ENCODE data around the gene ZSWIM6.

- PRO-cap, result no peak
CAGE:
- cytosol, long polyA minus RNA, result no peak
- cytosol, long polyA plus RNA, result no peak
- long polyA plus RNA, result no peak
- nucleus, long polyA minus RNA, result no peak
- nucleus, long polyA plus RNA, result no peak
These were observed 91.7 kb downstream of the SMIM15 start for GRCh38 chr5:61070450-61071010.

- PRO-cap, result bidirectional peak, plus-strand start at chr5:61323158, minus-strand start at chr5:61323127
CAGE:
- cytosol, long polyA minus RNA, result no peak
- cytosol, long polyA plus RNA, result no peak
- long polyA plus RNA, result no peak
- nucleus, long polyA minus RNA, result no peak
- nucleus, long polyA plus RNA, result no peak
These were observed 9.1 kb upstream of the ZSWIM6 start for GRCh38 chr5:61323037-61323302.

- PRO-cap, result no peak
CAGE:
- cytosol, long polyA minus RNA, result no peak
- cytosol, long polyA plus RNA, result no peak
- long polyA plus RNA, result no peak
- nucleus, long polyA minus RNA, result no peak
- nucleus, long polyA plus RNA, result no peak
These were observed 2.7 kb upstream of the ZSWIM6 start for GRCh38 chr5:61329321-61329741.

GRCh38 chr5:61330243-61330979 lies 1.6 kb upstream of the ZSWIM6 start:
- PRO-cap, result bidirectional peak, plus-strand start at chr5:61330711, minus-strand start at chr5:61330495; bidirectional peak, plus-strand start at chr5:61330741, minus-strand start at chr5:61330775
CAGE:
- cytosol, long polyA minus RNA, result no peak
- cytosol, long polyA plus RNA, result no peak
- long polyA plus RNA, result no peak
- nucleus, long polyA minus RNA, result start-site peak on the plus strand at chr5:61330570-61330628, 7 reads
- nucleus, long polyA plus RNA, result no peak

GRCh38 chr5:61330980-61331890 lies 823 bp upstream of the ZSWIM6 start:
- PRO-cap, result bidirectional peak, plus-strand start at chr5:61331045, minus-strand start at chr5:61331030; bidirectional peak, plus-strand start at chr5:61331293, minus-strand start at chr5:61331227; bidirectional peak, plus-strand start at chr5:61331371, minus-strand start at chr5:61331337; bidirectional peak, plus-strand start at chr5:61331543, minus-strand start at chr5:61331551; unidirectional peak, minus-strand start at chr5:61331642
CAGE:
- cytosol, long polyA minus RNA, result no peak
- cytosol, long polyA plus RNA, result no peak
- long polyA plus RNA, result no peak
- nucleus, long polyA minus RNA, result no peak
- nucleus, long polyA plus RNA, result no peak

DNA sequence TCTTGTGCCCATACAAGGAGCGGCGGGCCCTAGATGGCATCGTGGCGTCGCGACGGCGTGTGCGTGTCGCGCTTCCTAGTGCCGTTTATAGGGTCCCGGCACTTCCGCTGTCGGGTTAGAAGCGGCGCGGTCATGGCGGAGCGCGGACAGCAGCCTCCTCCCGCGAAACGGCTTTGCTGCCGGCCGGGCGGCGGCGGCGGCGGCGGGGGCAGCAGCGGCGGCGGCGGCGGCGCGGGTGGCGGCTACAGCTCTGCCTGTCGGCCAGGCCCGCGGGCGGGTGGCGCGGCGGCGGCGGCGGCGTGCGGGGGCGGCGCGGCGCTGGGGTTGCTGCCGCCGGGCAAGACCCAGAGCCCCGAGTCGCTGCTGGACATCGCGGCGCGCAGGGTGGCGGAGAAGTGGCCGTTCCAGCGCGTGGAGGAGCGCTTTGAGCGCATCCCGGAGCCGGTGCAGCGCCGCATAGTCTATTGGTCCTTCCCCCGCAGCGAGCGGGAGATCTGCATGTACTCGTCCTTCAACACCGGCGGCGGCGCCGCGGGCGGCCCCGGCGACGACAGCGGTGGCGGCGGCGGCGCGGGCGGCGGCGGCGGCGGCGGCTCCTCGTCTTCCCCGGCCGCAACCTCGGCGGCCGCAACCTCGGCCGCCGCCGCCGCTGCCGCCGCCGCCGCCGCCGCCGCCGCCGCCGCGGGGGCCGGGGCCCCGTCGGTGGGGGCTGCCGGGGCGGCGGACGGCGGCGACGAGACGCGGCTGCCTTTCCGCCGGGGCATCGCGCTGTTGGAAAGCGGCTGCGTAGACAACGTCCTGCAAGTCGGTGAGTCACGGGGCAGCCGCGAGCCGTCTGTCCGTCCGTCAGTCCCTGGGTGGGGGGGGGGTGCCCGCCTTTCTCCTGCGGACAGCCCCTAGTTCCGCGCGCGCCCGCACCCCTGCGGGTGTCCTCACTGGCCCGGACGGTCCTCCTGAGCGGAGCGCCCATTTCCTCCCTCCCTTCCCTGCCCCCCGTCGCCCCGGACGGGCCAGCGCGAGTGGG lies at the start of gene ZSWIM6:
ZSWIM6 (plus strand) TSS at position 118 of the 1,024 bp plus-strand sequence.
- PRO-cap, result bidirectional peak, plus-strand start at position 118 of the sequence, minus-strand start outside the sequence; bidirectional peak, plus-strand start at position 803 of the sequence, minus-strand start at position 770 of the sequence; bidirectional peak, plus-strand start at position 935 of the sequence, minus-strand start at position 937 of the sequence
CAGE:
- cytosol, long polyA minus RNA, result no peak
- cytosol, long polyA plus RNA, result start-site peak on the plus strand centred at position 216 of the sequence, 213 bp wide, 61 and 177 reads in 2 replicates
- long polyA plus RNA, result no peak
- nucleus, long polyA minus RNA, result start-site peak on the plus strand centred at position 112 of the sequence, 108 bp wide, 429 reads; start-site peak on the plus strand centred at position 748 of the sequence, 85 bp wide, 162 reads
- nucleus, long polyA plus RNA, result start-site peak on the plus strand centred at position 447 of the sequence, 669 bp wide, 691 and 71 reads in 2 replicates

DNA sequence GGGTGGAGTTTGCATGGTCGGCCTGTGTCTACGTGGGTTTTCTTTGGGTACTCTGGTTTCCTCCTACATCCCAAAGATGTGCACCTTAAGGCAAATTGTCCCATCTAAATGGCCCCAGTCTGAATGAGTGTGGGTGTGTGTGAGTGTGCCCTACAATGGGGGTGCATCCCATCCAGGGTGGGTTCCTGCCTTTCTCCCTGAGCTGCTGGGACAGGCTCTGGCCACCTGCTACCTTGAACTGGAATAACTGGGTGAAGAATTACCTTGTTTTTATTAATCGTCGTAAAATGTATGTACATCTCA lies 9.0 kb downstream of the ZSWIM6 start:
- PRO-cap, result no peak
CAGE:
- cytosol, long polyA minus RNA, result no peak
- cytosol, long polyA plus RNA, result no peak
- long polyA plus RNA, result no peak
- nucleus, long polyA minus RNA, result no peak
- nucleus, long polyA plus RNA, result no peak

DNA sequence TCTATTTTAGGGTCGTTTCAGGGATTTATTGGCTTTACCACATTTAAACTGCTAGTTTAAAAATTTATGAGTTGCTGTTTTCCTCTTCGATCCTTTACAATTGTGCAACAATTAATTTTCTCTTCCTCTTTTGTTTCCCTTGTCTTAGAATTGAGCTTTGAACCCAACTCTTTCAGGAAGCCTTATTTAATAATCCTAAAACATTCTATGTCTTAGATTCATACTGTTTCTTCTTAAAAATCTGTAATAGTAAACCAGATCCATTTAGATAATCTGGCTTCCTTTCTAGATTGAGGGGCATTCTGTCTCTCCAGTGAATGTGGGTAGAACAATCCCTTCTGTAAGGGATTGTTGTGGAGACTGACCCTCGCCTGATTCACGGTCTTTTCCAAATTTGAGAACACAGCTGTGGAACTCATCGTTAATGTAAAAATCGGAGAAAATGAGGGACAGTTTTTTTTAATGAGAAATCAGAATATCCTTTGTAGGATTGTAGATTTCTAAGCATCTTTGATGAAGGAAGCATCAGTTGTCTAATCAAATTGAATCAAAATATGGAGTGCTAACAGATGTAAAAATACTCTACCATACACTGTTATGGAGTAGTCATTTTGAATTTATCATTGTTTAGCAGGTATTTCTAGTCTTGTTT lies 16.6 kb downstream of the ZSWIM6 start:
- PRO-cap, result no peak
CAGE:
- cytosol, long polyA minus RNA, result no peak
- cytosol, long polyA plus RNA, result no peak
- long polyA plus RNA, result no peak
- nucleus, long polyA minus RNA, result no peak
- nucleus, long polyA plus RNA, result no peak

GRCh38 chr5:61360238-61360457 lies 28.1 kb downstream of the ZSWIM6 start:
- PRO-cap, result no peak
CAGE:
- cytosol, long polyA minus RNA, result no peak
- cytosol, long polyA plus RNA, result no peak
- long polyA plus RNA, result no peak
- nucleus, long polyA minus RNA, result no peak
- nucleus, long polyA plus RNA, result no peak

GRCh38 chr5:61408487-61409250 lies 76.6 kb downstream of the ZSWIM6 start:
- PRO-cap, result no peak
CAGE:
- cytosol, long polyA minus RNA, result no peak
- cytosol, long polyA plus RNA, result no peak
- long polyA plus RNA, result no peak
- nucleus, long polyA minus RNA, result no peak
- nucleus, long polyA plus RNA, result no peak

DNA sequence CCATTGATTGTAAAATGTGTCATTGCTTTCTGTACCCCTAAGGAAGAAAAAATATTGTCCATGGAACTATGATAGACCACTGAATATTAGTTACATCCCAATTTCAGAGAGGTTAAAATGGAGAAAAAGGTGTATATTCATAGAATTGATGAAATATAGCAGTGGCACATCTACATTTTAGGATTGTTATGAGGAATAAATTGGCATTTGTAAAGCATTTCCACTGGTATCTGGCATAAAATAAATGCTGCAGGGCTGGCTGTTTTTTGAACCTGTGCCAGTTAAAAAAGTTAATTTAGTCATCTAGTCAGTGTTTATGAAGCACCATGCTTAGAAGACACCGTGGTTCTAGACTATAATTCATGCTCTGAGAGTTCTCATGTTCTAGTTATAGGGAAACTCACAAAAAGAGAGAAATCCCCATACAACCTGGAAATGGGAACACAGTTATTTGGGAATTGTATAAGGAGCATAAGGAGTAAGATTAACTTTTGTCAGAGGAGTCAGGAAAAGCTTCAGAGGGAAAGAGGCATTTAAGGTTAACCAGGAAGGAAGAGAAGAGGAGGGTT lies 93.2 kb downstream of the ZSWIM6 start:
- PRO-cap, result no peak
CAGE:
- cytosol, long polyA minus RNA, result no peak
- cytosol, long polyA plus RNA, result no peak
- long polyA plus RNA, result no peak
- nucleus, long polyA minus RNA, result no peak
- nucleus, long polyA plus RNA, result no peak

GRCh38 chr5:61496204-61496666 lies 164.2 kb downstream of the ZSWIM6 start:
- PRO-cap, result no peak
CAGE:
- cytosol, long polyA minus RNA, result no peak
- cytosol, long polyA plus RNA, result no peak
- long polyA plus RNA, result no peak
- nucleus, long polyA minus RNA, result no peak
- nucleus, long polyA plus RNA, result no peak

DNA sequence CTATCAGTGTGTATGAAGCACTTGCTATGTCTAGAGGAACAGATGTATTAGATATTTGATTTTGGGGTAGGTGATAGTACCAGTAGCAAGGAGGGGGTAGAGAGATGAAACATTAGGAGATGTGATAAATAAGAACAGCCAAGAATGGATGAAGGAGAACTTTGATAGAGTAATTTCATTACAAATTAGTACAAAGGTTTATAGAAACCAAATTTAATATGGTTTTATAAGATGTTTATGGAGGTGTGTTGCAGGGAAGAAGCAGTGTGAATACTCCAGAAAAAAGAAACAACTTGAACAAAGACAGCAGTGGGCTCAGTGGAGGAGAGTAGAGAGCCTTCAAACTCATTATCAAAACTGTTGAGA lies 167.3 kb downstream of the ZSWIM6 start:
- PRO-cap, result no peak
CAGE:
- cytosol, long polyA minus RNA, result no peak
- cytosol, long polyA plus RNA, result no peak
- long polyA plus RNA, result no peak
- nucleus, long polyA minus RNA, result no peak
- nucleus, long polyA plus RNA, result no peak

DNA sequence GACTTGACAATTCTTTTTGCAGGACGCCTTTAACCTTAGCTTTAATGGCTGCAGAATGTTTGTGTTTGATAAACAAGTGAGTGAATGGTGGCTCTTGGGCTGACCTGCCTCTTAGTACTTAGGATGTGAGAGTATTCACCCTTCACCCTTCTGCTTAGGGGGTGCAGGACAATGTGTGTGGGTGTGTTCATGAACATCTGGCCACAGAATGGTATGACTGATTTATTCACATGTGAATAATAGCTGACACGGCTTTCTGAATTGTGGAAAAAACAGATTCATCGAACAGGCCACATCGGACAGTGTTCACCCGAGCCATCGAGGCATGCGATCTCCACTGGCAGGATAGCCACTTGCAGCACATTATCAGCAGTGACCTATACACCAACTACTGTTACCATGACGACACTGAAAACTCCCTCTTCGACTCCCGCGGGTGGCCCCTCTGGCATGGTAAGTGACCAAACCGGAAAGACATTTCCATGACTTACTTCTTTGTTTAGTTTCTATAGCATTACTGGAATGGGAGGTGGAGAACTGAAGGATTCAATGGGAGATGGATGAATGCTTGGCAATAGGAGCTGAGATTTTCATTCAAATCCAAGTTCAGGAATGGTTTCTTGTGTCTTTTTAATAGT lies 193.6 kb downstream of the ZSWIM6 start:
- PRO-cap, result no peak
CAGE:
- cytosol, long polyA minus RNA, result no peak
- cytosol, long polyA plus RNA, result no peak
- long polyA plus RNA, result no peak
- nucleus, long polyA minus RNA, result no peak
- nucleus, long polyA plus RNA, result no peak

GRCh38 chr5:61599771-61600398 lies 267.8 kb downstream of the ZSWIM6 start:
- PRO-cap, result no peak
CAGE:
- cytosol, long polyA minus RNA, result no peak
- cytosol, long polyA plus RNA, result no peak
- long polyA plus RNA, result no peak
- nucleus, long polyA minus RNA, result no peak
- nucleus, long polyA plus RNA, result no peak

DNA sequence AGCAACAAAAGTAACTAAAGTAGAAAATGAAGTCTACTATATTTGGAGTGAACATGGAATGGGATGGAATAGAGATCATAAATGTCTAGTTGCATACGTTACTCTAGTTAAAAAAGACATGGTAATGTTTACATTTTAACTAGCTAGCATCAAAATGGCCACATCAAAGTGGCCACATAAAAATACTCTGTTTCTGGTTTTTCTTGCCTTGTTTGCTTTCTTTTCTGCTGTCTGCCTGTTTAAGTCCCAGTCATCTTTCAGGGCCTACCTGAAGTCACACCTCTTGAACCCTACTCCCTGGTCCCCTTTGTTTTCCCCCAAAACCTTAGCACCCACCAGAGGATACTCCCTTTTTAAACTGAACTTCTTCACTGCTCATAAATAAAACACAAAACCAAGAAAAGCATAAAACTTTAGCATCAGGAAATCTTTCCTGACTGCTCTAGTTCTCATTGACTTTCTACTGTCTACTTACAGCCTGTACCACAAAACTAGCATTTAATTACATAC lies 6.3 kb upstream of the KIF2A start:
- PRO-cap, result no peak
CAGE:
- cytosol, long polyA minus RNA, result no peak
- cytosol, long polyA plus RNA, result no peak
- long polyA plus RNA, result no peak
- nucleus, long polyA minus RNA, result no peak
- nucleus, long polyA plus RNA, result no peak

GRCh38 chr5:62305445-62305722 lies 622 bp upstream of the KIF2A start:
- PRO-cap, result no peak
CAGE:
- cytosol, long polyA minus RNA, result no peak
- cytosol, long polyA plus RNA, result no peak
- long polyA plus RNA, result no peak
- nucleus, long polyA minus RNA, result no peak
- nucleus, long polyA plus RNA, result no peak

DNA sequence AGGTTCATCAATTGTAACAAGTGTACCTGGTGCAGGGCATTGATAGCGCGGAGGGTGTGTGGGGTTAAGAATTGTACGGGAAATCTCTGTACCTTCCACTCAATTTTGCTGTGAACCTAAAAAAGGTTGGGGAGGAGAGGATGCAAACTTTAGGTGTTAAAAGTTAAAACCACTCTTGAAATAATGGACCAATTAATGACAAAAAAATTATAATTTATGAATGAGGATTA lies 10.6 kb downstream of the KIF2A start:
- PRO-cap, result no peak
CAGE:
- cytosol, long polyA minus RNA, result no peak
- cytosol, long polyA plus RNA, result no peak
- long polyA plus RNA, result no peak
- nucleus, long polyA minus RNA, result no peak
- nucleus, long polyA plus RNA, result no peak

DNA sequence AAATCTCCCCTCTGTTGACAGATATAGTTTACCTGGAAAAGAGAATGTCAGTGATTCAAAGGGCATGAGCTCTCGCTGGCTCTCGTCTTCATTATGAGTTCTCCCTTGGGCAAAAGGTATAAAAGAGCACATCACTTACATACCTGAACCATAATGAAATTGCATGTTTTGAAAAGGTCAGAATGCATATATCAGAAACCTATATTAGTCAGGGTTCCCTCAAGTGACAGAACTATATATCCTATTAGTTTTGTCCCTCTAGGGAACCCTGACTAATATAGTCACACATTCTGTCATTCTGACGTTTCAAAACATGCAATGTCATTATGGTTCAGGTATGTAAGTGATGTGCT lies 576.5 kb downstream of the LRRC70 start:
- PRO-cap, result no peak
CAGE:
- cytosol, long polyA minus RNA, result no peak
- cytosol, long polyA plus RNA, result no peak
- long polyA plus RNA, result no peak
- nucleus, long polyA minus RNA, result no peak
- nucleus, long polyA plus RNA, result no peak

GRCh38 chr5:64135068-64135267 lies 30.7 kb upstream of the RNF180 start:
- PRO-cap, result no peak
CAGE:
- cytosol, long polyA minus RNA, result no peak
- cytosol, long polyA plus RNA, result no peak
- long polyA plus RNA, result no peak
- nucleus, long polyA minus RNA, result no peak
- nucleus, long polyA plus RNA, result no peak

Measured in endothelial cell of umbilical vein (primary cell).